Measurements from ENCODE around the genes CD200R1L, USF3, ZDHHC23, CCDC191 and ZNF80.

- RAMPAGE, long total RNA: no peak
- RRBS: no CpG with 5 or more reads among the region's 5 CpGs
These were observed 45.3 kb downstream of the CD200 start for GRCh38 chr3:112378147-112378827.

DNA sequence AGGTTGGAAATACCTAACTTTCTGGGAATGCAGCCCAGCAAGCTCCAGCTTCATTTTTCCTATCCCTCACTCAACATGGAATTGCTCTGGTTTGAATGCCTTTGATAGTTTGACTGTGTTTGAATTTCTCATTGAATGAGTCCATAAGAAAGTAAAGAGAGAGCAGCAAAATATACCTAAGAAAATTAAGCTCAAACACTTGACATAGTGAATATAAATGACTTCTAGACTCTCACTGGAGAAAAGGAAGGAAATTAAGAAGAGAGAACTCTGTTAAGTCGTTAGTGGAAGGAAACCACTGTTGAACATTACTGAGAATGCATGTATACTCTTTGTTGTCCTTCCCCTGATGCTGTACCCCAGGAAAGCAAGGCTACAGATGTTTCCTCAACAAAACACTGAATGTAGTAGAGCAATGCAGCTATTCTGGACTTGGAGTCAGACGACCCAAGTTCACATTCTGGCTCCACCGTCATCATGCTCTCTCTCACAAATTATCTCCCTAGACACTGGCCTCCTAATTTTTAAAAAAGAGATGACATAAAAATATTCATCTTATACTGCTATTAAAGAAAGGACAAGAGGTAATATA, 62.4 kb downstream of the CD200 start:
- RAMPAGE, long total RNA: no peak
- RRBS: no CpG with 5 or more reads among the region's 3 CpGs

GRCh38 chr3:112497831-112498251, 1.4 kb downstream of the BTLA start:
- RAMPAGE, long total RNA: no peak
- RRBS: no CpG with 5 or more reads among the region's 2 CpGs

DNA sequence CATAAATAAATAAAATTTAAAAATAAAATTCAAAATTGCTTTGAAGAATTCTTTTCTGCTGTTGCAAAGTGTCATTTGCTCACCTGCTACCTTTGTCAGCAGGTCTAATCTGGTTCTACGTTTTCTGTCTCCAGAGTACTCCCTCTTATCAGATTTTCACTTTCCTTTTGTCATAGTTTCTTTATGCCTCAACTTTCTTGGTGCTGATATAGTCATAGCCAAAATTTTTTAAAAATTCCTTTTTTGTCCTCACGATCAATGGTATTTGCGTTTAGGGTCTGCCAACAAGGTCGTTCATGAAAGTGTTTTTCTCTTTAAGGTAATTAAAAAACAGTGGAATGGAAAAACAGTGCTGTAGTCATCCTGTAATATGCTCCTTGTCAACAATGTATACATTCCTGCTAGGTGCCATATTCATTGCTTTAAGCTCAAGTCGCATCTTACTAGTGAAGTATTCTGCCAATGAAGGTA, 1.3 kb downstream of the SLC35A5 start:
- RAMPAGE, long total RNA: no peak
- RRBS: no CpG with 5 or more reads among the region's 5 CpGs

- RAMPAGE, long total RNA: no peak
- RRBS: no CpG with 5 or more reads among the region's 19 CpGs
These were observed 2.6 kb downstream of the CCDC80 start for GRCh38 chr3:112638048-112638994.

- RAMPAGE, long total RNA: no peak
- RRBS: no CpG with 5 or more reads among the region's 1 CpG
These were observed at the start of gene CD200R1L for GRCh38 chr3:112846810-112847211. Gene CD200R1L, minus strand, starts transcription at chr3:112846864.

DNA sequence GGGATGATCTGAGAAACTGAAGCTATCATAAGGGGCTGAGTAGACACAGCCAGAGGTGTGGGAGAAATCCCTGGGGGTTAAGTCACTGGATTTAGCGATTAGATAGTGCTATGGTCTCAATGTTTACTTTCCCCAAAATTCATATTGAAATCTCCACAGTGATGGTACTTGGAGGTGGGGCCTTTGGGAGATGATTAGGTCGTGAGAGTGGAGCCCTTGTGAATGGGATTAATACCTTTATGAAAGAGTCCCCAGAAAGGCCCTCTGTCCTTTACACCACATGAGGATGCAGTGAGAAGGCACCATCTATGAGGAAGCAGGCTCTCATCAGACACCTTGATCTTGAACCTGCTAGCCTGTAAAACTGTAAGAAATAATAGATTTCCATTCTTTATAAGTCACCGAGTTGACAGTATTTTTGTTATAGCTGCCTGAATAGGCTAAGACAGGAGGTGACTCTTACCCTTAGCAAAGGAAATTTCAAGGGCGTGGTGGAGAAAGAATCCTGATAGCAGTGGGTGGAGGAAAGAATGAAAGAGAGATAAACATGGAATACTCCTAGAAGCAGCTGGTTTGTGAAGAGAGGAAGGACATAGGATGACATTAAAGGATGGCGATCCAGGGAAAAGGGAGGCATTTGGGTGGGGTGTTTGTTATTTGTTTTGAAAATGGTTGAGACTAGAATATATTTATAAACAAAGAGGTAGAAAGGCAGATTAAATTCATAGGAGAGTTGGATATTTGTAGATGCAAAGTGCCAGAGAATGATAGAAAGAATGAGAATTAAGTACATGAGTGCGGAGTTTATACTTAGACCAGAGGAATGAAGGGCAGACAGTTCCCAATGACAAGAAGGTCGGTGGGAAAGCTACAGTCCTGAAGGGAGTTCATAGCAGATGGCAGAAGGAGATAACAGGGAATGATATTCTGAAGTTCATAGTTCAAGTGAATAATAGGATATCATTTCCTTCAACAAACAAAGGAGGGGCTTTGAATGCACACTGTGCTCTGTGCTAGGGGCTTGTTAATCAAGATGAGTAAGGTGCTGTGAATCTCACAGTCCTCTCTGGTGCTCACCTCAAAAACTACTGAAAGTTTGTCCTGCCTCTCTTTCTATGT, 41.4 kb downstream of the SIDT1 start:
- RAMPAGE, long total RNA: no peak
- RRBS: no CpG with 5 or more reads among the region's 7 CpGs

DNA sequence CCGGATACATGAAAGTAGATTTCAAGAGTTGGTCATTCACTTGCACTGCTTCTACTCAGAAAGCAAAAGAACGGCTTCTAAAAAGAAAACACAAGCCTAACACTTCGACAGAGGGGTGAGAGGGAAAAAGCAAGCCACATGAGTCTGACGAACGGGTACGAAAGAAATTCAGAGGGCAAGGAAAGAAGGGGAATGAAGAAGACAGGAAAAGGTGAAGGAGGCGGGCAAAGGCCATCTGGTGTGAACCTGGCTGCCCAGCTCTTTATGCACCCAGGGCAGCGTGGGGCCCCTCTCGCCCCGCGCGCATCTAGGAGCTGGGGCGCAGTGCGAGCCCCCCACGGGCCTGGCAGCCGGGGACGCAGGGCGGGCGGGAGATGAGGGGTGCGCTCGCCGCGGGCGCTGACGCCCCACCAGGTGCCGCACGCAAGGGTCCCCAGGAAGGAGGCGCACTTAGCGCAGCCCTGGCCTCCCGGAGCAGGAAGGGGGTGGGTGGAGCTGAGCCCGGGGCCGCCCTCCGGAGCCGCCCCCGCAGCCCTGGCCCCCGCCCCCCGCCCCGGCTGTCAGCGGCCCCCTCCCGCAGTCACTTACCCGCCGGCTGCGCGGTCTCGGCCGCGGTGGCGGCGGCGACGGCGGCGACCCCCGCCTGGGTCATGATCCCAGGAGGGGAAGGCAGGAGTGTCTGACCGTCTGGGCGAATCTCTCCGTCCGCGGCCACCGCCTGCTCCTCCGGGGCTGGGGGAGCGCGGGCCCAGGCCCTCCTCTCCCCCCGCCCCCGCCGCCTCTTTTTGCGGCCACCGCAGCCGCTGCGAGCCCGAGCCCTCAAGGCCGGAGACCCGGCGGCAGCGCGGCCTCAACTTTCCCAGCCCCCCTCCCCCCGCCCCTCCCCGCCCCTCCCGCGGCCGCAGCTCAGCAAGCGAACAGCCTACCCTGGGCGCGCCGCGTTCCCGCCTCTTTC, at the start of gene USF3:
Gene USF3, minus strand, starts transcription at position 861 of the 955 bp plus-strand sequence.
- RAMPAGE, long total RNA: no peak
- RRBS: 1% methylated on average over 14 of the region's 87 CpGs

GRCh38 chr3:113721136-113722303, 24.5 kb downstream of the NAA50 start:
- RAMPAGE, long total RNA: no peak
- RRBS: no CpG with 5 or more reads among the region's 4 CpGs

DNA sequence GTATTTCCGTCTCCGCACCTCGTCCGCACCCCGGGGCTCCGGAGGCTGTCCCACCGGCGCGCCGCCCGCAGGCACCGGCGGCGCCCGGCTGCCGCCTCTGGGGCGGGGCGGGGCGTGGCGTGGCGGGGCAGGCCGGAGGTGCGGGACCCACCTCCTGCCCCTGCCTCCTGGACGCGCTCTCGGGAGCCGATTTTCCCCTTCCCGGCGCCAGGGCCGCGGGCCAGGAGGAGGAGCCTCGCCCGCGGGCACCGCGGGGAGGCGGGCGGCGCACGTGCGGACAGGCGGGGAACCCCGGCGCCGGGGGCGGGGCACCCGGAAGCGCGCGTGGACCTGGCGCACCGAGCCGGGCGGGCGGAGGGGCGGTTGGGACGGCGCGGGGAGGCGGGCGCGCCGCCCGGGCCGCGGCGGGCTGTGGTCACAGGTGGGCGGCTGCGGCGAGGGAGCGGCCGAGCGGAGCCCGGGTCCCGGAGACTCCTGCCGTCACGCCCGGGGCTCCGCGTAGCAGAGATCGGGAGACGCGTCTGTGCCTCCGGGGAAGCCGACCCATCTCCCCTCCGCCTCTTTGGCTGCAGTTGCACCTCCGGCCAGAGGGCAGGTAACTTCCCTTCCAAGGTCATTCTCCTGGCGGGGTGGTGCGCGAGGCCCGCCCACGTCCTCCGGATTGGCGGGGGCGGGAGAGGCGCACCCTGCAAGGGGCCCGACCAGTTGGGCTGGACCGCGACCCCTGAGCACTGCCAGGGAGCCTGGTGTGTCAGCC, at the start of gene ZDHHC23:
Gene ZDHHC23, plus strand, starts transcription at position 418 of the 757 bp plus-strand sequence.
- RAMPAGE, long total RNA: no peak
- RRBS: 2% methylated on average over 62 of the region's 99 CpGs

- RAMPAGE, long total RNA: no peak
- RRBS: no CpG with 5 or more reads among the region's 3 CpGs
These were observed 19.8 kb downstream of the CCDC191 start for GRCh38 chr3:114036494-114037023.

GRCh38 chr3:114055995-114057098, at the start of gene CCDC191:
Gene CCDC191, minus strand, starts transcription at chr3:114056526.
- RAMPAGE, long total RNA: no peak
- RRBS: no CpG with 5 or more reads among the region's 57 CpGs

- RAMPAGE, long total RNA: no peak
- RRBS: no CpG with 5 or more reads among the region's 8 CpGs
These were observed 15.9 kb downstream of the ZNF80 start for GRCh38 chr3:114221416-114222038.

DNA sequence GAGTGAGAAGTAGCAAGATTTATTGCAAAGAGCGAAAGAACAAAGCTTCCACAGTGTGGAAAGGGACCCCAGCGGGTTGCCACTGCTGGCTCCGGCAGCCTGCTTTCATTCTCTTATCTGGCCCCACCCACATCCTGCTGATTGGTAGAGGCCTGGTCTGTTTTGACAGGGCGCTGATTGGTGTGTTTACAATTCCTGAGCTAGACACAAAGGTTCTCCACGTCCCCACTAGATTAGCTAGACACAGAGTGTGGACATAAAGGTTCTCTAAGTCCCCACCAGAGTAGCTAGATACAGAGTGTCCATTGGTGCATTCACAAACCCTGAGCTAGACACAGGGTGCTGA, at the start of gene ZNF80:
Gene ZNF80, minus strand, starts transcription at position 96 of the 346 bp plus-strand sequence.
- RAMPAGE, long total RNA: no peak
- RRBS: no CpG with 5 or more reads among the region's 5 CpGs

- RAMPAGE, long total RNA: no peak
- RRBS: no CpG with 5 or more reads among the region's 1 CpG
These were observed 71.5 kb downstream of the TIGIT start for GRCh38 chr3:114365274-114365733.

DNA sequence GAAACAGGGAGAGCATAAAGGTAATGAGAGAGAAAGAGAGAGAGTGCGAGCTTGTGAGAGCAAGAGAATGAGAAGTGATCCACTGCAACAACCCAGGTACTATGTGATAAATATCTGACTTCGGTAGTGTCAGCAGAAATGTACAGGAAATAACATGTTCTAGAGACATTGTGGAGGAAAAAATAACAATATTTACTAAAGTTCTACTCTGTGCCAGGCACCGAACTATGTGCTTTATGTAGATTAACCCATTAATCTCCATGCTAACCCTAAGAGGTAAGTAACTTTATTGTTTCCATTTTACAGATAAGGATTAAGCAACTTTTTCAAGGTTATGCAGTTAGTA, 425.8 kb downstream of the ZBTB20 start:
- RAMPAGE, long total RNA: no peak
- RRBS: no CpG with 5 or more reads among the region's 3 CpGs

DNA sequence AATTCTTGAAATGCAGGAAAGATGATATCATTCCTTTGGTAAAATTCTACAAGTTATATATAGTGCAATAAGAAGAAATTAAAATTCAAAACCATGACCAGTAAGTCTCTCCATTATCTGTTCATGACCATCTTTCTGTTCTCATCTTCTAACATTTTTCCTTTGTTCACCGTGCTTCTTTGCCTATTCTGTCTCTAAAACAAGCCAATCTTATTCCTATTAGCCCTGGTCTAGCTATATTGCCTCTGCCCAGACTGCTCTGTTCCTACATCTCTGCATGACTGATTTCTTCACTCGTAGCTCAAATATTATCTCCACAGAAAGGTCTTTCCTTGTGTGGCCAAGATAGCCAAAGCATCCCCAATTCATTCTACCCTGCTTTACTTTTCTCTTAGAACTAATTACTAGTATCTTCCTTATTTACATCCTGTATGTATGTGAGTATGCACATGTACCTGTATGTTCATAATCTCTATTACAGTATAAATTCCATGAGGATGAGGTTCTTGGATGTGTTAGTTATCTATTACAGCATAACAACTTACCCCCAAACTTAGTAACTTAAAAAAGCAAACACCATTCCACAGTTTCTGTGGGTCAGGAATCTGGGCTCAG, 310.2 kb downstream of the ZBTB20 start:
- RAMPAGE, long total RNA: no peak
- RRBS: no CpG with 5 or more reads among the region's 2 CpGs

DNA sequence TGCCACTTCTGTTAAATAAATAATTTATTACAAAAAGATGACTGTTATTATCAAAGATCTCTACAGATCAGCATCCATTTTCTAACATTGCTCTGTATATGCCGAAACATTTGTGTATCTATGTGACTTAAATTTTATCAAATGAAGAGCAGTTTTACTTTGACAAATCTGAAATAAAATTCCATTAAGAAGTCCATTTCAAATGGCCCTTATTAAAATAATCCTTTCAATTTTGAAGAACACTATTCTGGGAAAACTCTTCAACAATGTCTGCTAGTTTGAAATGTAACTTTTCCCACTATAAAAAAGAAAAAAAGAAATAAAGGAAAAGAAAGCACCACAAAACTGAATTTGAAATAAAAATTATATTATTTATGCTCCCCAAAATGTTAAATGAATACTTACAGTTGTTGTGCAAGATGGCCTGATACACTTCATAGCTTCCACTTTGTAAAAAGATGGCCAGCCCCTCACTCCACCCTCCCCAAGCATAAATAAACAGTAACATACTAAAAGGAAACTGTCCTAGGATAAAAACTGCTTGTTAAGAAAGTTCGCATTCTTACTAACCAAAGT, 48.1 kb downstream of the ZBTB20 start:
- RAMPAGE, long total RNA: no peak
- RRBS: no CpG with 5 or more reads among the region's 2 CpGs

- RAMPAGE, long total RNA: no peak
- RRBS: 1% methylated on average over 27 of the region's 49 CpGs
These were observed 851 bp upstream of the ZBTB20 start for GRCh38 chr3:115147750-115148528.

DNA sequence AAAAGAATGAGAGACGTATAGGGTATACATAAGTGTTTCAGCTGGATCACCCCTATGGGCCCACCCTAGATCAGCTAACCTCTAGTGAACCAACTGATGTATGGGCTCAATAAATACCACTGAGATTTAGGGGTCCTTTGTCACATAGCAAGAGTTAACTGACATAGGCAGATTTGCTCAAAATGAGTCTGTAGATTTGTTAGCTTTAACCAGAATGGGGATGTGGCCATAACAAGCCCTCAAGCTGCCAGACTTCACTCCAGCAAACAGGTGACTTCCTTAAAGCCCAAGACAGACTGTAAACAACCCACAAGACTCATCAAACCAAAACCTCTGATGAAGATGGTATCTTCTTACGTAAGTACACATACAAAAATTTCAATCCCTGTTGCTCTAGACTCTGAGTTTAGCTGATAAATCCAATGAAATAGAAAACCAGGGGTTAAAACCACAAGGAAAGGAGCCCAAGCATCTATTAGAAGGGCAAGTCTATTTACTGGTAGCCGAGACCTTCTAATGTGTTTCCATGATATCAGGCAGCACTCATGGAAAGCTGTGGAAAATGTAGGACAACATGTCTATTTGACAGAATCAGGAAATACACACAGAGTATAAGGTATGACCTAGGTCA, 18.2 kb upstream of the ZBTB20 start:
- RAMPAGE, long total RNA: no peak
- RRBS: no CpG with 5 or more reads among the region's 3 CpGs